Airway epithelial cell (primary cell): ENCODE measurements around the genes EPHB1, PPP2R3A and ESYT3.

DNA sequence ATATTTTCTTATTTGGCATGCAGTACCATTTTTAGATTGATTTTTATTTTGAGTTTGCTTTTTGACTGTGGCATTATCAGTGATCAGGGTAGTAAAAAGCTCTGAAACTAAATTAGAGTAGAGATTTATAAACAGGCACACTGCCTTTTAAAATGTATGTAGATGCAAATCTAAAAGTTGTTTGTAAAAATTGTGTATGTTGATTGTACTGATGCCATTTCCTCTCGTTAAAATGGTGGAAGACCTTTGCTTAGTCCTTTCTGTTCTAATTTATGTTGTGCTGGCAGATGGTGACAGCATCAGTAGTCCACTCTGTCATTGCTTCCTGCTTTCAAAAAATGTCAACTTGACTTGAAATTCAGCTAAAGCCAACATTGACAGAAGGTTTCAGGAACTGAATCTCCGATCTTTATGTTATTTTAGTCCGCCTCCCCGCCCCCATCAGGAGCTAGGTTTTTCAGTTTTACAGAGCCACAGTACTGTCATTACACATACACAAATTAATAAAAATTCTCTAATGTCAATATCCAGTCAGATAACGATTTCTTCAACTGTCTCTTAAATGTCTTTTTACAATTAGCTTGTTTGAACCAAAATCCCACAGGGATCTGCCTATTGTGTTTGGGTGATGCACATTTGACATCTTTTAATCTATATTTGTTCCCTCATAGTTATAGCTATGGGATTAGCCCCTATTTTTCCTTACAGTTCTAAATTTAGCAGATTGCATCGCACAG, 1.5 kb downstream of the CEP63 start:
- RAMPAGE, long total RNA = no peak

DNA sequence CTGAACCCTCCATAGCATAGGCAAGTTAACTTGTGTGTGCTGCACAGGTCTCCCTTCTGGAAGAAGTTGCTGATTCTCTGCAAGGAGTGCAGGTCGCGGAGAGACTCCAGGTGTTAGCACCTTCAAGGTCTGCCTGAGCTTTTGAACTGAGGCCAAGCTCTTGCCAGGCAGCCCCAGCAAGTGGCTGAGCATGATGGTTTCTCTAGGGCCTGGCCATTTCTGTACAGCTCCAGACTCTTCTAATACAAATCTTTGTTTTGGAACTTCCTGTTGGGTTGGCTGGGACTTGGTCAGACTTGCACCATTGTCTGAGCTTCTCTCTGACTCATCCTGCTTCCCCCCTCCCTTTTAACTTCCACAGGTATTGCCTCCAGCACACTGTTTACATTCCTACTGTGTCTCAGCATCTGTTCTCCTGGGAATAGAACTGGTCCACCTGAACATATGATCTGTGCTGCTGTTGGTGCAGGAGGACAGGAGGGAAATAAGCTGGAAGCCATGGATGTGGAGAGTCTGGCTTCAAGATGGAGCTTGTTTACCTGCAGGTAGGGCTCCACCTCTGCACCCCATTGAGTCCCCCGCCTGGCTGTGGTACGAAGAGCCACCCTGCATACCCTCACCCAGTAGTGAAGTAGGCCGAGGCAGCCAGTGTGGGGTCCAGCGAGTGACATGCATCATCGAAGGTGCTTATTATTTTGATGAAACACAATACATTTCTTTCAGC, 53.2 kb downstream of the KY start:
- RAMPAGE, long total RNA = no peak

- RAMPAGE, long total RNA = no peak
Measured at GRCh38 chr3:134650371-134650730, 471 bp downstream of the KY start.

DNA sequence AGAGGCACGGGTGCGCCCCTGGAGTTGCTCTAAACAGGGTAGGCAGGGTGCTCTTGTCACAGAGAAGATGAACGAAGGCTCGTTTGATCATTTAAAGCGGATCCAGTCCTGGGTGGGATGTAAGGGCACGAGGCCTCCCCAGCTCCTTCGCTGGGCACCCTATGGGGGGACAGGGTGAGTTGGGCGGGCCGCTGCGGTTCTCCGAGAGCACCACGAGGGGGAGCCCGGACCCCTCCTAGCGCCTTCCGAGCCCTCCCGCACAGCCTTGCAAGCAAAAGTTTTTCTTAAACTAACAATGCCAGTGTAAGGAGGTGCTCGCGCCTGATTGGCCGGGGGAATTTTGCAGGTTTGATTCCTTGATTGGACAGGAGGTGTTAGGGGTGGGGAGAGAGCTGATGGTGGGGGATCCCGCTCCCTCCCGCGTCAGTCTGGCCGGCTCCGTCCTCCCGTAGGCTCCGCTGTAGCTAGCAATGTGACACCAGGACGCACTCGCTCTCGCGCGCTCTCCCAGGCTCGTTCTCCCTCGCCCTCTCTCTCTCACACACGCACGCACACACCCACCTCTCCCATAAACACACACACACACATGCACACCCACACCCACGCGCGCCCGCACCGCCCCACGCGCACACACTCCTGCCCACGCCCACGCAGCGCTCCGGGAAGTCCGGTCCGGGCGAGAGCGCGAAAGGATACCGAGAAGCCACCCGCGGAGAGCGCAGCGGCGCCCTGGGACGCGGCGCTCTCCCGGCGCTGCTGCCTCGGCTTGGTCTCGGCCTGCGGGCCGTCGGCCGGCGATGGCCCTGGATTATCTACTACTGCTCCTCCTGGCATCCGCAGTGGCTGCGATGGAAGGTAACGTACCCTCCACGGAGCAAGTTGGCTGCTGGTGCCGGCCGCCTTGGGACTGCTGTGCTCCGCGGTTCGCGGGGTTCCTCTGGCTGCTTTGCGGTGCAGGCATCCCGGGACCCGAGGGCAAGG, at the start of gene EPHB1:
EPHB1 (plus strand) TSS at position 426 of the 981 bp plus-strand sequence.
- RAMPAGE, long total RNA = no peak

GRCh38 chr3:135150371-135150885, 355.4 kb downstream of the EPHB1 start:
- RAMPAGE, long total RNA = no peak

DNA sequence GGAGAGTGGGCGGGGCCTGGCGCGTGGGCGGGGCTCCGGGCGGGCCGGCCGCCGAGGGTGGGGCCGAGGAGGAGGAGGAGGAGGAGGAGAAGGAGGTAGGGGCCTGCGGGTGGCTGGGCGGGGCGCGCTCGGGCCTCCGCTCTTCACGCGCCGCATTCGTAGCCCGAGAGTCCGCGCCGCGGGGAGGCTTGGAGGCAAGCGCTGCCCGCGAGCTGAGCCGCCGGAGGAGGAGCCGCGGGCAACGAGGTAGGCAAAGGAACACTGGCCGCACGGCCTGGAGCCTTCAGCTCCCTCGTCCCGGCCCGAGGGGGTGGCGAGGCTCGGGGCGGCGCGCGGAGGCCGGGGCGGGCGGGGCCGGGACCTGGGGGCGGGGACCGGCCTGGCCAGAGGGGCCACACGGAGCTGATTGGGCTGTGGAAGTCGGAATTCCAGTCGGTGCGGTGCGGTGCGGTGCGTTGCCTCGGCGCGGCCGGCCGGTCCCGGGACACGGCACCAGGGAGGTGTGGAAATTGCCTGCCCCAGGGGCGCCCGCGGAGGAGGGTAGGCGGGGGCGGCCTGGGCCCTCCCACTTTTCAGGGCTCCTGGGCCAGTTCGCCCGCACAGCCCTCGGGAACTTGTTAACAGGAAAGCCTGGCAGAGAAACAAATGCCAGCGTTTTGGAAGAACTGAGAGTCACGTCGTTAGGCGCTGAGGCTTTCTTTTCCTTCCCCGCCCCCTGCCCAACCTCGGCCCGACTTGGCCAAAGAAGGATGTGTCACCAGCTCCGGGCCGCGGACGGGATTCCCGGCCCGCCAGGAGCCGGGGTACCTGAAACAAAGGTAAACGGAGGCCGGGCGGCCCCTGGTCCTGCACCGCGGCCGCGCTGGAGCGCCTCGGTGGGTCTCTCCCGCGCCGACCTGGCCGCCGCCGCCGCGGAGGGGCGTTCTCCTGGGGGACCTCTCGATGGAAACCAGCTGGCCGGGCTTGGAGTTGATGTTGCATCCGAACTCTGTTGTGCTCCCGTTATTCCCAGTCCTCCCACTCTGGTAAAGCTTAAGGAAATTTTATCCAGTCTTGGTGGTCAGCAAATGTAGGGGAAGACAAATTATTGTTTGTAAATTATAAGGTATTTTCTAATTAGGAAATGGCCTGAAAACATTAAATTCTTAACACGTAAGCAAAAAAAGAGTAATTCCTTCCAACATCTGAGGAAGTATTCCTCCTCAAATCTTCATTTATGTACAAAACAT, at the start of gene PPP2R3A:
PPP2R3A (plus strand) TSS at position 125 of the 1,229 bp plus-strand sequence.
- RAMPAGE, long total RNA = start-site peak on the plus strand centred at position 124 of the sequence, 116 bp wide, 57 and 62 reads in 2 replicates

DNA sequence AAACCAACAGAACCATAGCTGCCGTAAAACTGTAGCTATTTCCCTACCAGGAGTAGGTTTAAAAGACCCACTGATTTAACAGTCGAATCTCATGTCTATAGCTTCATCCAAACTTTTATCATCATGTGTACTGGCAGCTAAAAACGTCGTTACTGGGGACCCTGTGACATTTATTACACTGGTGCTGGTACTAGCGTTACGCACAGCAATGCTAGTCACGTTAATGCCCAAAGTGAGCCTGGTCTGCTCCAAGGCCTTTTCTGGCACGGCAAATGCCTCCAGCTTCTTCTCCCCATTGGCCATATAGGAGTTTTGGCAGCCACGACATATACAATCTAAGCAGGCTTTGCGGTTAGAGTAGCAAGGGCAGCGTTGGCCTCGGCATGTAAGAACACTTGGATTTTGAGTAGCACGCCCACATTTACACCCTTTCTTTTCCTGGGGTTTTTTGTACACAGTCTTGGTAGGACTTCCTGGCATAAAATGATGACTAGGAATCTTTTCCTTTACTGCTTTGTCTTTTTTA, 45.0 kb downstream of the MSL2 start:
- RAMPAGE, long total RNA = no peak

DNA sequence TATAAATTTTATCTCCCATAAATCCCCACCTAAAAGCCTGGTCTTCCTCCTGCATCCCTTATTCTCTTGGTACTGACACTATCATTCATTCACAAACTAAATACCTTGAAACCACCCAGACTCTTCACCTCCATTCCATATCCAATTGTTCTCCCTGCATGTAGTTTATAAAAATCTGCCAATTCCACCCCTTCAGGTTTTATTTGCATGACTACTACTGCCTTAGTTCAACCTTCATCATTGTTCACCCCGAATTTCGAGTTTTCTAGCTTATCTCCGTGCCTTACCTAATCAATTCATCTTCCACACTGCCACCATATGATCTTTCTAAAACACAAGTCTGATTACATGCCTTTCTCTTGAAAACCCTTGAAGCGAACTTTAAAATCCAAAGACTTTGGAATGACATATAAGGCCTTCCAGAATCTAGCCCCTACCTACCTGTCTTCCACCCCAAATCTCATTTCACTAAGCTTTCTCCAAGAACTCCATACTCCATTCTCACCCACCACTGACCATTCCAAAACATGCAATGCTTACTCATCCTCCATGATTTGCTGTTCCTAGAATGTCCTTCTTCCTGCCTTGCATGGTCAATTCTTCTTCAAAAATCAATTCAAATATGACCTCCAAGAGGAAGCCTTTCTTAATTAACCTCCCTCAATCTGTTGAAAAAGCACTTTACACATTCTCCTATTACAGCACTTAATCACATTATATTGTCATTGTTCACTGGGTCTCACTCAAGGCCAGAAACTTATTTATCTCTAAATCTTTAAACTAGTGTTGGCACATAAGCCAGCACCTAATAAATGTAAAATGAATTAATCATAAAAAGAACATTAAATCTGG, 22.5 kb downstream of the MSL2 start:
- RAMPAGE, long total RNA = no peak

GRCh38 chr3:136648632-136649398, 103.4 kb downstream of the STAG1 start:
- RAMPAGE, long total RNA = no peak

DNA sequence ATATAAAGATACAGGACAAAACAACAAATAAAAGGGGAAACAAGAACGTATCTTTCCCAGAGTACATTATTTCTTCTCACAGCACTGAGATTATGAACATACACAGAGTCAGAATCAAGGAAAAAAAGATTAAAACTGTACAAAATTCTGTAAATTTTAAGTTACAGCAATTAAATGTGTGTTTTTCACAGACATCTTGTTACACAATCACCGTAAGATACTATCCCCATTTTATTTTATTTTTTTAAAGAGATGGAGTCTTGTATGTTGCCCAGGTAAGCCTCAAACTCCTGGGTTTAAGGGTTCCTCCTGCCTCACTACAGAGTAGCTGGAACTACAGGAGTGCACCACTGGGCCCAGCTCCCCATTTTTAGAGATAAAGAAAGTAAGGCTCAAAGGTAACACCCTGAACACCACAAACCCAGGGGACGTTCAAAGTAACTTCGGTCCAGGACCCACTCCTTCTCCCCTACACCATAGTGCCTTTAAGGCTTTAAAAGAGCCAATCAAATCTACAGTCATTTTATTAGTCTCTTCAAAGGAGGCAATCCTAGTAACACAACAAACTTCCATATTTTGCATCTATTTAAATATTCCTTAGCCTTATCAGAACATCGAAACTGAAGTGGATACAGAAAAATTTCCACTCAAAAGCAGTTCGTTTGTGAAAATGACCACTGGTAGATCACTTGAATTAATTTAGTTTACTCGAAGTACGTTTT, 2.1 kb downstream of the STAG1 start:
- RAMPAGE, long total RNA = no peak

- RAMPAGE, long total RNA = no peak
Measured at GRCh38 chr3:136839770-136840738, 21.1 kb downstream of the SLC35G2 start.

- RAMPAGE, long total RNA = no peak
Measured at GRCh38 chr3:136932262-136932822, 25.4 kb upstream of the IL20RB start.

GRCh38 chr3:136961198-136961689, 3.5 kb downstream of the IL20RB start:
- RAMPAGE, long total RNA = no peak

GRCh38 chr3:137013869-137014881, 56.4 kb downstream of the IL20RB start:
- RAMPAGE, long total RNA = no peak

DNA sequence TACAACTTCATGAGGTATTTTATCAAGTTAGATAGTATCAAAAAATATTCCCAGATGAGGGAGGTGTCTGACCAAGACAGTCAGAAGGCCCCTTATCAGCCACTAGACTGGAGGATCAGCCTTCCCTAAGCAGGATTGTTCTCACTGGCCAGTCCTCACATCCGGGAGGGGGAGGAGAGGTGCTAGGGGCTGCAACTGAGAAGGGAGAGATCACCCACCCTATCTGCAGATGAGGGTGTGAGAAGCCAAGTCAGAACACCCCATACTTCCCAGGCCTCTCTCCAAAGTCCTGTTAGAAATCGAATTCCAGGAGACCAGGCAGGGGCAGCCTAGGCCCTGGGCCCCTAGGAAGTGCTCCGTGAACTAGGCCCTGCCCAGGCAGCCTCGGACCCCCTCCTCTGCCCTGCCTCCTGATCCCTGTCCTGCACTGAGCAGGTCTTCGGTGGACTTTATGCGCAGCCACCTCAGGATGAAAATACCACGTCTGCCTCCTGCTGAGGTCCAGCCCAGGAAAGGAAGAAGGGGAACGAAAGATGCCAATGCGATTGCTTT, 980 bp downstream of the DZIP1L start:
- RAMPAGE, long total RNA = no peak

- RAMPAGE, long total RNA = no peak
Measured at GRCh38 chr3:138303447-138303903, 26.2 kb downstream of the NME9 start.

DNA sequence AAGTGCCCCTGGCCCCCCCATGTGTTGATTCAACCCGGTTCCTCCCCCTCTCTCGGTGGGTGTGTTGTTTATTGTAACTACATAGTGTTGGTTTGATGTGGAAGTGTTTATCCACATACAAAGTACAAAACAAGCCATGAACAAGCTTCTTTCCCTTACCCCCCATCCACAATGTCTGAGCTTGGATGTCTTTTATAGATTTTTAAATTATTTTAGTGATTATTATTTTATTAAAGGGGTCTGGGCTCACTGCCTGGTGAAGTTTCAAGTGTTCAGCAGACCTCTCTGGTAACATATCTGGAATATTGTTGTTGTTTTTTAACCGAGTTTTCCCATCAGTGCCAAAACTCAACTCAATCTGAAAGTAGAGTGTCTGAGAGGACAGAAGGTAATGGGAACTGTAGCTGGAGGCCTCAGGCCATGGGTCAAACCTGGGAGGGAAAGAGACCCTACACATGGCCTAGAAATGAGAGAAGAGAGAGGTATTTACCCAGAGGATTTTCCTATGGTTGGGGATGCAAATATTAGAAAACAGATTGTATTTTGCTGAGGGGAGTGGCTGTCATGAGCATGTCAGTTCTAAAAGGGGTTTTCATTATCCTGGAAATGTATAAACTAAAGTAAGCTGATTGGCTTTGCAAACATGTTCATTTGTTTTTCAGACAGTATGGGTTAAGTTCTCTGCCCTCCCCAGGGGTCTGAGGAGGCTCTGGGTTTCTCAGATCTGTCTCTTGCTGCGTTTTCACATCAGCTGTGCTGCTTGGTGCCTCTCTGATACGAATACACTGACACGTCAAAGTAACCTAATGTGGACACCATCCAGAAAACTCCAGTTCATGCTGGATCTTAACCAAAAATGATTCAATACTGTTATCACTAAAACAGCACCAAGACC, 31.7 kb upstream of the ESYT3 start:
- RAMPAGE, long total RNA = no peak

DNA sequence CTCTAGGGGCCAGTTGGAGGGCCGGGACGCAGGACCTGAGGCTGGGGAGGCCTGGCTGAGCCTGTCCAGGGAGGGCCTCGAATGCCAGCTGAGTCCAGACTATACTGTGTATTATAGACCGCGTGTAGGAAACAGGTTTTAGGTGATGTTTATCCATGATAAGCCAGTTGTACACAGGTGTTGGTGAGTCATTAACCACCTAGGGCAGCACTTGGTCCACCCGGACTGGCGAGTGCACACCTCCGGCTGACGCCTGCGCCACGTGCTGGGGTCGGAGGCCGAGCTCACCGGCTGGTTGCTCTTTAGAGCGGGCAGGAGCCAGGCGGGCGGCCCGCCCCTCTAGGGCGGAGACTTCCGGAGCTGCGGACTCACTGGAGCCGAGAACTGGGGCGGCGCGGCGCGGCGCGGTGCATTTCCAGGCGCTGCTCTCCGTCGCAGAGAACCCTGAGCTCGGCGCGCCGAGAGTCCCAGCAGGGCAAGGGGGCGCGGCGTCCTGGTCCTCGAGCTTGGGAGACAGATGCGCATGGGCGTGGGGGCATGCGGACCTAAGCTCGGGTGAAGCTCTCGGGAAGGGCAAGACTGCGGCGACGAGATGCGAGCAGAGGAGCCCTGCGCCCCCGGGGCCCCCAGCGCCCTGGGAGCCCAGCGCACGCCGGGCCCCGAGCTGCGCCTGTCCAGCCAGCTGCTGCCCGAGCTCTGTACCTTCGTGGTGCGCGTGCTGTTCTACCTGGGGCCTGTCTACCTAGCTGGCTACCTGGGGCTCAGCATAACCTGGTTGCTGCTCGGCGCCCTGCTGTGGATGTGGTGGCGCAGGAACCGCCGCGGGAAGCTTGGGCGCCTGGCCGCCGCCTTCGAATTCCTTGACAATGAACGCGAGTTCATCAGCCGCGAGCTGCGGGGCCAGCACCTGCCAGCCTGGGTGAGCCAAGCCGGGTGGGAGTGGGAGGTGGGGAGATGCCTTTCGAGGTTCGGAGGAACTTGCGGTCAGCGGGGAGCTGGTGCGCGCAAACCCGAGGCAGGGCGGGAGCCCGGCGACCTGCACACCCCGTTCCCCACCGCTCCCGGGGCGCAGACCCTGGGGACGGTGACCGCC, at the start of gene ESYT3:
ESYT3 (plus strand) TSS at position 410 of the 1,093 bp plus-strand sequence.
- RAMPAGE, long total RNA = no peak

GRCh38 chr3:138688804-138689430, 80.3 kb downstream of the FAIM start:
- RAMPAGE, long total RNA = no peak

- RAMPAGE, long total RNA = no peak
Measured at GRCh38 chr3:138724369-138724873, 110.3 kb downstream of the PIK3CB start.